ENCODE results near the genes SAV1, PYGL, FRMD6, ERO1A and GNPNAT1.

DNA sequence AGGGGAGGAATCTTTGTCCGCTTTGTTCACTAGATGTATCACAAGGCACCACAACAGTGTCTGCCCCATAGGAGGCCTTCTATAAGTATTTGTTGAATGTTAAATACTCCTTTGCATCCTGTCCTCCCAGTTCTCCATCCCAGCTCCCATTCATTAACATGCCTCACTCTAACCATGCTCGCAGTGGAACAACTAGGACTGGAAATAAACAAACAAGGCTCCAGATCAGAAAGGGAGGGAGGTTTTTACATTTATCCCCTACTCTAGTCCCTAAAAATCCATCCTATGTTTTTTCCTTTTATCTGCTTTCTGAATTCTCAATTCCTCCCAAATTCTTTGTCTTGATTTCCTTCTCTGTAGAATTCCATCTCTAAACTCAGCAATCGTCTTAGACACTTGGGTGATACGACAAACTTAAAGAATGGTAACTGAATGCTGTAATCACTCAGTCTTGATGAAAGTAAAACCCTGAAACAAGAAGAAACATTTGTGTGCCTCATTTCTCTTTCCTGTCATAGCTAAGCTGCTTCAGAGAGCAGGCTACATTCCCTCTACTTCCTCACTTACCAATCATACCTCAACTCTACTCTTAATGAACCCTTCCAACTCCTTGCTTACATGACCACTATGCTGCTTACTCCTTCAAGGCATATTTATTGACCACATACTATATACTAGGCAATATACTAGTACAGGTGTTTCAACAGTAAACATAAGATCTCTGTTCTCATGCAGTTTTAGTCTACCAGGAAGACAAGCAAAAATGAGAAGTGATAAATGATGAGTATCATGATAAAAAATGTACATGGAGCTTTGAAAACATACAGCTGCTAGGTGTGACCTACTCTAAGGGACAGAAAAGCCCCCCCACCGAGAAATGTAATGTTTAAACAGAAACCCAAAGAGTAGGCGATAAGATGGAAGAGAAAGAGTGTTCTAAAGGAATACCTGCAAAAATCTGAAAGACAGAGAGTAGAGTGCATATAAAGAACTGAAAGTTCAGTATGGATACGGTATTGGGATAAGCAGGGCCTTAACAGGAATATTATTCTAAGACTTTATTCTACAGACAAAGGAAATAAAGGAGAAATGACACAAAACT, 8.3 kb downstream of the MAP4K5 start:
- PRO-cap, 2 experiments: no peak in any of the 2 experiments

- PRO-cap, 2 experiments: peak in 2 of 2 experiments; most common plus-strand start chr14:50667936 (in 2); most common minus-strand start chr14:50668293 (in 2)
Observed at GRCh38 chr14:50667891-50669111, at the start of gene SAV1. SAV1 (minus strand) TSS chr14:50668306.

DNA sequence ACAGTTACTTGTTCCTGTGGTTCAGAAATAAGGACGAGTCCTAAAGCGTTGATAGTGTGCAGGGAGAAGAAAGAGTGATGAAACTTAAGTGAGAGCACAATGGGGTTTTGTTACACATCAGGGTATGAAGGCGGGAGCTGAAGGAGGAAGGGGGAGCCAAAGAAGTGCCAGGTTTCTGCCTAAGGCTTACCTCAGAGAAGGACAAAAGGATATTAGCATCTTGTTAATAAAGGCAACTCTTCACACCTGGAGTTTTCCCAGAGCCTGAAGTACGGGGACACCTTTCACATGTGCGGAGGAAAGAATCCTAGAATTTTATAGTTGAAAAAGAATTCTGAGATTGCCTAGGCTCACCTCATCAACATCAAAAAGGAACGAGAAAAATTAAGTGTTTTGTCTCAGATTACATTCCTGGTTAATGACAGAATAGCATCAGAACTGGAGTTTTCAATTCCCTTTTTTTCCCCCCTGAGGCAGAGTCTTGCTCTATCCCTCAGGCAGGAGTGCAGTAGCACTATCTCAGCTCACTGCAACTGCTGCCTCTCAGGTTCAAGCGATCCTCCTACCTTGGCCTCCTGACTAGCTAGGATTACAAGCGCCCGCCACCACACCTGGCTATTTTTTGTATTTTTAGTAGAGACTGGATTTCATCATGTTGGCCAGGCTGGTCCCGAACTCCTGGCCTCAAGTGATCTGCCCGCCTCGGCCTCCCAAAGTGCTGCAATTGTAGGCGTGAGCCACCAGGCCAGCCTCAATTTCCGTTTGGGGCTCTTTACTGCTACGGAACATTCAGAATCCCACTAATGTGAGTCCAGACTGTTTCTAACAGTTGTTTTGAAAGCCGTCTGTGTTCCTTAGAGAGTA, 2.3 kb upstream of the SAV1 start:
- PRO-cap, 2 experiments: no peak in any of the 2 experiments

DNA sequence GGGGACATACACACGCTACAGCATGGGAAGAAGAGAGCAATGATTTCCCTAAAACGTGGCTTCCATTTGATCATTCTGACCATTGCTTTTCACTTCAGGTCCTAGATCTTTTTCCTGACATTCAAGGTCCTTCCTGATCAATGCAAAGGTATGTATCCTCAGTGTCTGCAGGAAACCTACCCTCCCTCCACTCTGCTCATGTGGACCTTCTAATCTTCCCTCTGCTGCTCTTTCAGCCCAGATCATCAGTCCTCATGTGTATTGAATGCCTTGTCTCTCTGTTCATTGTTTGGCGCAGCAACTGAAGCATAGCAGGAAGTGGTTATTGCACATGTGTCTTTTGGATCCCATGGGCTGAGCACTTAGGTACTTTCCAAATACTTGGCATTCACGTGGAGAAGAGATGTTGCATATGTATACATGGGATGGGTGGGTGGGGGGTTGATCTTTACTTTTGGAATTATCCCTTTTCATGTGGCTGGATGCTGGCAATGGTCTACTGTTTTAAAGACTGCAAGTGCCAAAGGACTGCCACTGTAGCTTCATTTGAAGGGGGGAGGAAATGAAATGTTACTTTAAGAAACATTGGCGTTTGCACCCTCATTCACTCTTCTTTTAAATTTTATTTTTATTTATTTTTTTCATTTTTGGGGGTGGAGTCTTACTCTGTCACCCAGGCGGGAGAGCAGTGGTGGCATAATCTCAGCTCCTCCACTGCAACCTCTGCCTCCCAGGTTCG, 4.4 kb upstream of the NIN start:
- PRO-cap, 2 experiments: no peak in any of the 2 experiments

- PRO-cap, 2 experiments: peak in 2 of 2 experiments; most common plus-strand start chr14:50944632 (in 2); most common minus-strand start chr14:50944483 (in 2)
Observed at GRCh38 chr14:50944293-50945051, at the start of gene PYGL. PYGL (minus strand) TSS chr14:50944483.

- PRO-cap, 2 experiments: no peak in any of the 2 experiments
Observed at GRCh38 chr14:50996896-50997352, 52.6 kb upstream of the PYGL start.

DNA sequence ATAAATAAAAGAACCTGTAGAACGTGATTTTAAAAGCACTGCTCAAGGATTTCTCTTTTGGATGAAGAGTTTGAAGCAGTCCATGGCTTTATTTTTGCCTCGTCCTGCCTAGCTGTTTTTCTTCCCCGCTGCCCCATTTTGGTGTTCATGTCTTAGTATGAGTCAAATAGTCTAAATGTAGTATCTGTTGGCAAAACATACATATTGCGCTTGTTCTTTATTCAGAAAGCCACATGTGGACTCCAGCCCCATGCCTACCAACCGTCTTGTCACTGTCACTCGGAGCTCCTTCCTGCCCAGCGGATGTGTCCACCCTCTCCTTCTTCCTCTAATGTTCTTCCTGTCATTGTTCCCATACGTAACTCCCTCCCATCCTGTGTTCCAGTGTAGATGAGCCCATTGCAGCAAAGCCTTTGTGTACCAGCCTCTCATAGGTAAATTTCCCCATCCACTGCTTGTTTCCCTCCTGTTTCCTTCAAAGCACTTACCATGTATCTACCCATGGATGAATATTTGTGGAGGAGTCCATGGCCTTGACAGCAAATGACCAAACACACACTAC, 120.5 kb downstream of the TMX1 start:
- PRO-cap, 2 experiments: no peak in any of the 2 experiments

GRCh38 chr14:51651113-51651536, 585 bp upstream of the FRMD6 start:
- PRO-cap, 2 experiments: peak in 2 of 2 experiments; most common plus-strand start chr14:51651446 (in 2); most common minus-strand start chr14:51651366 (in 2)

GRCh38 chr14:51651537-51652423, at the start of gene FRMD6:
FRMD6 (plus strand) TSS chr14:51651910.
- PRO-cap, 2 experiments: peak in 2 of 2 experiments; most common plus-strand start chr14:51651910 (in 2); most common minus-strand start chr14:51651668 (in 2)

- PRO-cap, 2 experiments: no peak in any of the 2 experiments
Observed at GRCh38 chr14:51697899-51698234, 46.2 kb downstream of the FRMD6 start.

GRCh38 chr14:51862225-51863023, 2.0 kb downstream of the GNG2 start:
- PRO-cap, 2 experiments: peak in 1 of 2 experiments; most common plus-strand start chr14:51862340 (in 1)

DNA sequence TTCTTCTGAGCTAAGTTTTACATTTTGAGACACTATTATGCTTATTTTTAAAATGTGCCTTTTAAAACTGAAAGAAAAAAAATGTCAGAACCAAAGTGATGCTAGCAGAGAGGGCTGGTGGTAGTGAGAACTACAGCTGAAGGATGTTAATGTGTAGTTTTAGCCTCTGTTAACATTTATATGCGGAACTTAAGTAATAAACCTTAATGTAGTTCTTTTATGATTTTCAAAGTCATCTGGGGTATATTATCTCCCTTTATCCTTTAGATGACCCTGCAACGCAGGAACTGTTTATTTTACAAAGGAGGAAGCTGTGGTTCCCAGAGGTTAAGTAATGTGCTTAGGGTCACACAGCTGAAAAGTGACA, 23.7 kb downstream of the GNG2 start:
- PRO-cap, 2 experiments: peak in 2 of 2 experiments; most common minus-strand start position 132 of the sequence (in 1)

GRCh38 chr14:52271560-52271851, 4.0 kb downstream of the PTGDR start:
- PRO-cap, 2 experiments: no peak in any of the 2 experiments

GRCh38 chr14:52695474-52696354, at the start of gene ERO1A:
ERO1A (minus strand) TSS chr14:52695558.
- PRO-cap, 2 experiments: peak in 2 of 2 experiments; most common plus-strand start chr14:52695809 (in 2); most common minus-strand start chr14:52695629 (in 2)

- PRO-cap, 2 experiments: peak in 2 of 2 experiments; most common minus-strand start chr14:52791607 (in 2)
Observed at GRCh38 chr14:52791125-52791722, at the start of gene GNPNAT1. GNPNAT1 (minus strand) TSS chr14:52791607.

DNA sequence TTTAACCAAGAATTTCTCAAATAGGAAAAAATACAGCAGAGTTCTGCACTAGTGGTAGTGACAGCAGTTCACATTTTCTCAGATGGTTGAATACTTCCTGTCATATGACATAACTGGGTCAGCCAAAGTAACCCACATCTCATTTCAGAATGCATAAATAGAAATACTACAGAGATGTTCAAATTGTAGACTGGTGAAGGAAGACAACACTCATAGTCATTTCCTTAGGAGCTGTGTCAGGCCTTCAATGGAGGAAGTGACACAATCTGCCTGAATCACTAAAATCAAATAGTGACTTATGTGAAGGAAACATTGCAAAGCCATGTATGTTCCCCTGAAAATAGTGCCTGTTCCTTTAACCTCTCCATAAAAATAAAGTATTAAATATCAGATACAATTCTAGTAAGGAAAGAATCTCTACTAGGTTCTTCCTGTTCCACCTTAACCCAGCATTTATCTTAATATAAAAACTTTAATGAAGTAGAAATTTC, 32.3 kb downstream of the FERMT2 start:
- PRO-cap, 2 experiments: peak in 1 of 2 experiments; most common plus-strand start position 186 of the sequence (in 1); most common minus-strand start position 84 of the sequence (in 1)

- PRO-cap, 2 experiments: no peak in any of the 2 experiments
Observed at GRCh38 chr14:52948049-52948484, 2.8 kb downstream of the FERMT2 start.

- PRO-cap, 2 experiments: no peak in any of the 2 experiments
Observed at GRCh38 chr14:53153479-53153644, 239 bp upstream of the DDHD1 start.

DNA sequence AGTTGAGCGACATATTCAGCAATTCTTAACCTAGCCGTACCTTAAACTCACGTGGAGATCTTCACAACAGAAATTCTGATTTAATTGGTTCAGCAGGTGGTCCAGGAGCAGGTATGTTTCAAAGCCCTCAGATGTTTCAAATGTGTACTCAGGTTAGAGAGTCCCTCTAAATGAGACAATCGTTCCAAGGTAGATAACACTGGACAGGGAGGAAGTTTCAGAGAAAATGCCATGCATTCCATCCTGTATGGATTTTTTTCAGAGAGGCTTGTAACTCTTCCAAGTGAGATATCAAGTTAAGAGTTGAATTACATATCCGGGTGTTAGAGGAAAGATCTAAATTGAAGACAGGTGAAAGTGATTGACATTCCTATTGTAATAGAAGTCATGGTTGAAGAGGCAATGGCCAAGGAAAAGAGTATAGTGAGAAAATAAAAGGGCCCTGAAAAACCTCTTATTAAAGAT, 105.9 kb downstream of the BMP4 start:
- PRO-cap, 2 experiments: no peak in any of the 2 experiments

DNA sequence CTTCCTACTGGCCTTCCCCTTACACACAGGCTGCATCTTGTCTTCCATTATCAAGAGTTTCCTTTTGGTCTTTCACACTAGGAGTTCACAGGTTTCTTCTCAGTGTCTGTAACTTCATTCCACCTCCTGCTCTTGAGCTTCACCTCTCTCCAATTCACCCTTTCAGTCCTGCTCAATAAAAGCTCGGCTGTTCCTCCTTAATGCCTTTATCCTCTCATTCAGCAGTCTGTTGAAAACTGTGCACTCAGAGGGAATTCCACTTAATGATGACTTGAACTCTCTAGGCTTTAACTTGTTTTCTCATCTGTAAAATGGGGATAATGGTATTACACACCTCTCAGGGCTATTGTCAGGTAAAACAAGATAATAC, 73.9 kb downstream of the SAMD4A start:
- PRO-cap, 2 experiments: no peak in any of the 2 experiments